ENCODE data around the gene DMRT2.

GRCh38 chr9:178215-178476 lies 710 bp downstream of the ZNG1A start:
- RRBS = no CpG with 5 or more reads among the region's 9 CpGs

- RRBS = no CpG with 5 or more reads among the region's 2 CpGs
These were observed 727 bp downstream of the DOCK8 start for GRCh38 chr9:215512-215671.

DNA sequence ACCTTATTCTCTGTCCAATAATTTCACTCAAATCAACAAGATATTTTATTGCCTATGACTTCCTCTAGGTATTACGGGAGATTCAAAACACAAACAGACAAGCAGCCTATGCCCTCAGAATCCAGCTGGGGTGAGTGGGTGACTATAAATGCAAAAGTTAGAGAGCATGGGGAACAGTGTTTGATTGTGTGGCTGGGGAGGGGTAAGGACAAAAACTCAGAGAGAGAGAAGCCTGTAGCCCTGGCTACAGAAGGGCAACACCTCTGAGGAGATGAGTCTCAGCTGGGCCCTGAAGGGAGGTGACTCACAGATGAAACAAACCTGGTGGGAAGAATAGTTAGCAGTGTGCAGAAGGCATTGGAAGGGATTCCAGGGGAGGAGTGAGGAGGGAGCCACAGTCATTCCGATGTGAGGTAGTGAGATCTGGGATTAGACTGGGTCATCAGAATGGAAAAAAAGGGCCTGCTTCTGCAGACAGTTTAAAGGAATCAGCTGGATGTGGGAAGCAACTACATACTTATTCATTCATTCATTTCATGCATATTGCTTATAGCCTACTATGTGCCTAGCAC lies 10.5 kb downstream of the DOCK8 start:
- RRBS = no CpG with 5 or more reads among the region's 2 CpGs

- RRBS = no CpG with 5 or more reads among the region's 3 CpGs
These were observed 63.1 kb downstream of the DOCK8 start for GRCh38 chr9:277674-278229.

DNA sequence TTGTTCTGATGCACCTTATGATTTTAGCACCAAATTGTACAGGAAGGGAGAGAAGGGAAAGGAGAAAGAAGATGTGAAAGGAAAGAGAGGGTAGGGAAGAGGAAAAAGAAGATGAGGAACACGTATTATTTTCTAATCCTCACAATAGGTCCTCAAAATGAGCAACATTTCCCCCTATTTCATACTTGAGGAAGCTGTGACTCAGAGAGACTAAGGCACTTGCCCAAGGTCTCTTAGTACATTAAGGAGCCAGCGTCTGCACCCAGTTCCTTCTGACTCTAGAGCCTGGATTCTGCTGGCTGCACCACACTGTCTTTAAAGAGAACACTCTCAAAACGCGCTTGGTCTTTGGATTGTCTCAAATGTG lies 82.4 kb downstream of the DOCK8 start:
- RRBS = no CpG with 5 or more reads among the region's 4 CpGs

DNA sequence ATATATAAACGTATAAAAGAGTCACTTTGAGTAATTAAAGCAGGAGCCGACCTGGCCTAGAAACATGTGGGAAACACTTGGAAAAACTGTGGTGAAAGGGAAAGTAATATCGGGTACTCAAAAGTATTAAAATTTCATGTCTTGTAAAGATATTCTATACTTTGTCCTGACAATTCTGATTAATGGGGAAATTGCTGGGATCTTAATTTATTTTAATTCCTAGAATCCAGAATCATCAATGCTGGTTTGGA lies 129.2 kb upstream of the KANK1 start:
- RRBS = no CpG with 5 or more reads among the region's 3 CpGs

DNA sequence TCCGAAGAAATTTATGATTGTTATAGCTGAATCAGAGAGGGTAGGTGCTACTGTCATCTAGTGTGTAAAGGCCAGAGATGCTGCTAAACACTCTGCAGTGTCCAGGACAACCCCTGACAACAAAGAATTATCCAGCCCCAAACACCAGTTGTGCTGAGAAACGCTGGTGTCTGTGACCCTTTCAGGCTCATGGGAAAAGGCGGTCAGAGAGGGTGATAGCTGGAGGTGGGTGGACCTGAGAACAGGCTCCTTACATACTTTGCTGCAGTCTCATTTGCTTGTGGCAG lies 41.7 kb downstream of the KANK1 start:
- RRBS = no CpG with 5 or more reads among the region's 3 CpGs

GRCh38 chr9:546698-547929 lies 42.6 kb downstream of the KANK1 start:
- RRBS = no CpG with 5 or more reads among the region's 11 CpGs

GRCh38 chr9:589052-589827 lies 84.7 kb downstream of the KANK1 start:
- RRBS = no CpG with 5 or more reads among the region's 6 CpGs

DNA sequence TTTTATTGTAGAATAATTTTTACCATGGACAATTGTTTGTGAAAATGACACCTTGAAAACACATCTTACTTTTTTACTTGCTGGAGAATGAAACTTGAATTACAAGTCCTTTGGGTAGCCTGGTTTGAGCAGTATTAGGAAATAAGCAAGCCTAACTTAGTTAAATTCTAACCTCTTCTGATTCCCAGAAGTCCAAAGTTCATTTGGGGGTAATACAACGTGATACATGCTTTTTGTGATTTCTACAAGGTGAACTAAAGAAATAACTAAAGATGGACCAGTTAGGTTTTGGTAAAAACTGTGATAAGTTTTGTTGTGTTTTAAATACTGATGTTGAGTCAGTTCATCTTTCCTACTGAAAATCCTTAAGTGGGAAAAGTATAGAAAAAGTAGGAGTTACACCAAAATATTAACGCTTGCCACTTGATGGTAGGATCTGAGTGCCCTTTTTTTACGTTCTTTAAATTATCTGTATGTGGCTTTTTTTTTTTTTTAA lies 135.4 kb upstream of the DMRT1 start:
- RRBS = no CpG with 5 or more reads among the region's 3 CpGs

- RRBS = no CpG with 5 or more reads among the region's 4 CpGs
These were observed 126.1 kb upstream of the DMRT1 start for GRCh38 chr9:715220-715909.

DNA sequence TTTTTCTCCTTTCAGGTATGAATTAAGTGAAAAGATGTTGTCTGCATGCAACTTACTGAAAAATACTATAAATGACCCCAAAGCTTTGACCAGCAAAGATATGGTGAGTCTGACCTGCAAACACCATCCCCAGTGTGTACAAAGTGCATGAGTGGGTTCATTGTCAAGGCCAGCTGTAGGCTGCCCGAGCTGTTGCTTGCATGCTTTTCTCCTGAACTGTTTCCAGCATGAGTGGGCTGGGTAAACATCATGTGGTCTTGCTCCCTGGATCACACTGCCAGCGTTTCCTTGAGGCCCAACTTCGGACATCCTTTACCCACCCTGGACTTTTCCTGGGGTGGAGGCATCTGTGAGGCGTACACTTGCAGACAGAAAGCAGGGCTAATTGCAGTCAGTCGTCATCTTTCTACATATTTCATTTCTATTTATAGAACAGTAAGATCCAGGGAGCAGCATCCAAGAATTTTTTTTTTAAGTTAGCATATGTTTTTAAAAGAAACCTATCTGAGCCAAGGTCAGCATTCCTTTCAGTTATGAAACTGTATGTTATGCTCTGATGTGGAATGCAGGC lies 106.7 kb upstream of the DMRT1 start:
- RRBS = no CpG with 5 or more reads among the region's 5 CpGs

- RRBS = no CpG with 5 or more reads among the region's 12 CpGs
These were observed 90.2 kb upstream of the DMRT1 start for GRCh38 chr9:751093-751930.

DNA sequence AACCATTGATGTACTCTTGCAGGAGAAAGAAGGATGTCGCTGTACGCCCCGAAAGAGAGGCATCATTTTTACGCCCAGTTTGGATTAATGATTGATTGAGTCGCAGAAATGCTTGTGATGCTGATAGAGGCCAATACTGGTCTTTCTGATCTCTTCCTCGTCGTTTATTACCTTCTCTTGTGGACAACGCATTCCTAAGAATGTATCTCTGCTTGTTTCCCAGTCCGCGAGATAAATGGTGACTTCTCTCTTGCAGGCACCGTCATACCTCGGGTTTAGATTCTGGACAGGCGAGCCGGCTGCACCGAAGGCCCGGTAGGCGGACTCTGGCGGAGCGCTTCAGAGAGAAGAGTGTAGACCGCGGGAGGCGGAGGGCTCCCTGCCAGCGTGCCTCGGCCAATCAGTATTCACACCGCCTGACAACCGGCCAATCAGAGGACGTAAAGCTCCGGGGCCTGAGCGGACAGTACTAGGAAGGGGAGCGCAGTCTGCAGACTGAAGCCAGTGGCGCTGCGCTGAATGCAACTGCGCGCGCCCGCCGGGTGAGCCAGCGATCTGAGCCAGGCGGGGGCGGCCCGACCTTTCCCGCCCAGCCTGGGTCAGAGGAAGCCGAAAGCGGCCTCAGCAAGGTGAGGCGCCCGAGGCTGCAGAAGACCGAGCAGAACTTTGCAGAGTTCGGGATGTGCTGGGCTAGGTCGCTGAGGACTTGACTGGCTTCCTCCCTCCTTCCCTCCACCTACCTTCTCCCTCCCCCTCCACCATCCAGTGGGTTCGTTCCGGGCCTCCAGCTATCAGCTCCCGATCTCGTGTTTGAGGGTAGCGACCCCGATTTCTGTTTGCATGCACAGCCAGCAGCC lies at the start of gene DMRT2:
Gene DMRT2 (plus strand): TSS at position 504 of the 857 bp plus-strand sequence.
- RRBS = 11% methylated on average over 20 of the region's 55 CpGs

GRCh38 chr9:1052418-1052746 lies 2.2 kb downstream of the DMRT2 start:
- RRBS = no CpG with 5 or more reads among the region's 11 CpGs

DNA sequence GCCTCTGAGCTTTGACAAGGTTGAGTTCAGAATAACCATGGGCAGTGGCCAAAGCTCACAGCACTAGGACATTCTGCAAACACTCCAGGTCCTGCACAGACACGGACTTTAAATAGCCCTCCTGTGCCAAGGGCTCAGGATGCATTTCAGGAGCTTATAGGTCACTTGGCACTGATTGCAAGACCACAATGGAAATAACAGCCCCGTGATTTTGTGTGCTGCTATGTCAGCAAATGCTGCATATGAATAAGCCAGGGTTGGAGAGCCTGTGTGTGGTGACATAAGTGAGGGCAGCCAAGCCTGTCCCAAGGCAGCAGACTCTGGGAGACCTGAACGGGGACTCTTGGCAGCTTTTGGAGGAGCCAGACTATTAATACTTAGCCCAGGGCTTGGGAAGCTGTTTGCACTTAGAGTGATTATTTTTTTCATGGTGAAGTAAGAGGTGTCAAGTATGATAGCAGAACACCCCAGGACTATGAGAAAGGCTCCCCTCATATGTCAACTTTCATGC lies 150.8 kb downstream of the DMRT2 start:
- RRBS = no CpG with 5 or more reads among the region's 3 CpGs

- RRBS = 1% methylated on average over 49 of the region's 66 CpGs
These were observed 774 bp downstream of the SMARCA2 start for GRCh38 chr9:2015702-2016540.

- RRBS = 3% methylated on average over 26 of the region's 72 CpGs
These were observed 2.3 kb downstream of the SMARCA2 start for GRCh38 chr9:2017264-2017950.

- RRBS = no CpG with 5 or more reads among the region's 10 CpGs
These were observed 3.1 kb downstream of the SMARCA2 start for GRCh38 chr9:2018104-2018761.

DNA sequence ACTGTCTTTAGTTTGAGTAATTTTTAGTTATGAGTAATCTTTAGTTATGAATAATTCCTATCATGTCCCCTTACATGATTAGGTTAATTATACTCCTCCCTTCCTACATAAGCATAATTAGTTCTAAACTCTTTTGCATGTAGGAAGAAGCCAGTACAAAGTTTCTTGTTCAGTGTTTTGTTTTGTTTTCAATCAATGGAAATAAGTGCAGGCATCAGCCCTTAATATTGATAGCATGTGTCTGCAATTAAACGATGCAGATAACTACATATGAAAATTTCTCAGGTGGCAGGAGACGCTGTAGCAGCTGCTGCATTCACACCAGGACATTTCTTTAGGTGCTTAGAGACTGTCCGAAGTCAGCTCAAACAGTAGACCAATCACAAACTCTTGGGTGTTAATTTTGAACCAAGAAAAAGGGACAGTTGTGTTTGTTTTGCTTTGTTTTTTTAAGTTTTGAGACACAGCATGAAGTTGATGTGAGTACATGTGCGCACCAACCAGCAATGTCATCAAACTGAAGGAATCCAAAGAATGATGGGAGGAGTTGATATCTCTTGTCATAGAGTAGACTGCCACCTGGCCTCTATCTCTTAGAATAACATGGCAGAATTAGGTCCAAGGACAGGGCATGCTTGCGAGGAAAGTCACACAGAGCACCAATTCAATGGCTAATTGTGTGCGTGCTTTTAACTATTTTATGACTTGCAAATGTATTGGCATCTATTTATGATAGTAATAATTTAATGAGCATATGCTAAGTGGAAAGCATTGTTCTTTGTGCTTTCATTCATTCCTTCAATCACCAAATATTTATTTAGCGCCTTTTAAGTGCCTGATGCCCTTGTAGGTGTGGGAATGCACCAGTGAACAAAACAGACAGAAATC lies 51.6 kb downstream of the SMARCA2 start:
- RRBS = no CpG with 5 or more reads among the region's 7 CpGs

All from Ishikawa (cell line).